ENCODE measurements around a stretch of chr7.

GRCh38 chr7:25496277-25497002, 268.2 kb upstream of the NPVF start:
- PRO-cap: no peak
- RAMPAGE, long total RNA, 4 experiments: no peak in any of the 4 experiments

DNA sequence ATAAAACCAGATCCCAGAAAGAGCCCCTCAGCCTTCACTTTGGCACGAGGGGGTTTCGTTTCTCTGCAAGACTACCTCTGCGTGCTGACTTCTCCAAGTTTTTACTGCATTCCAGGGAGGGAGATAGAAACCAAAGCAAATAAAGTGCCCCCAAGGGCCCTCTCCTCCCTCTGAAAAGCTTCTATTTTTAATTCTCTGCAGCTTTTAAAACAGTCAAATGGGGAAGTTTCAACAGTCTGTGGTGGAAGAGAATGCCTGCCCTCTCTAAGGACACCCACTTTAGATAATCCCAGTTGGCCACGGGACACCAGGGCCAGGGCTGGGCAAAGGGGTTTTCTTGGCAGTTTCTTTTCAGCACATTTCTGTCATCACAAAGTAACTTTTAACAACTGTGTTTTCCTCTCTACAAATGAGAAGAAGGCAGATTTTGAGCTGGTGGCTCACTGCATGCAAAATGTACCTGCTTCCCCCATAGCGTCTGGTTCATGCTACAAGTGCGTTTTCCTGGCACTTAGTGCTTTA, 386.8 kb upstream of the NPVF start:
- PRO-cap: unidirectional peak, plus-strand start at position 234 of the sequence
- RAMPAGE, long total RNA, 4 experiments: no peak in any of the 4 experiments

DNA sequence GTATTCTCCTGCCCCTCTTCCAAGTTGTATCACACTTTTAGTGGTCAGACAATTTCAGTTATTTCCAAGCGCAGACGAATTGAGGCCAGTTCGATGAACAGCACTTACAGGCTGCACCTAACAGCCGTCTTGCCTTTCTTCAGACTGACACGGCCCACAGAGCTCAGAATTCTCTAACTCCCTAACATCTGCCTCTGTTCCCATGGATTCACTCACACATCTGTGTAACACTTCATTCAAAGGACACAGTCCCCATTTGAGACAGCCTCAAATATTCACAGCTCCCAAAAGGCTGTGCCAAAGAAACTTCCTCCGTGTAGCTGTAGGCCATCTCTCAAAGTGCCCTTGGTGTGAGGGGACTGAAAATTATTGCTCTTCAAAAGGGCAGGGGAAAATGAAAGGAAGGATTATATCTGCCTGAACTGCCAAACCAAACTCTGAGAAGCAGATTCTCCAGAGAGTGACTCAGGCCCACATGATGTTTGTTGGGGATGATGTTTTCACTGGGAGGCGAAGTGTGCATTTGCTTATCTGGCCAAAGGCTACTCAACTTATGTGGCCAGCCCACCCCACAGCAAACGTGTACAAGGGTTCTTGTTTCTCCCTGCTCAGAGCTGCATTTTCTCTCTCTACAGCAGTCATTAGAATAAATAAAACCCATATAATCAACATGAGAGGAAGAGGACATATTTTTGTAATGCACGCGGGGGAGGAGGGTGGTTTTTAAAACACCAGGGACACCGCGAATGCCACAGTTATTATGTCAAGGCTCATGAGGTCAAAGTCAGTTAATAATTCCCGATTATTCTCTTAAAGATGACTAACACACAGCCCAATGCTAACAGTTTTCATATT, 302.4 kb upstream of the NFE2L3 start:
- PRO-cap: no peak
- RAMPAGE, long total RNA, 4 experiments: no peak in any of the 4 experiments

DNA sequence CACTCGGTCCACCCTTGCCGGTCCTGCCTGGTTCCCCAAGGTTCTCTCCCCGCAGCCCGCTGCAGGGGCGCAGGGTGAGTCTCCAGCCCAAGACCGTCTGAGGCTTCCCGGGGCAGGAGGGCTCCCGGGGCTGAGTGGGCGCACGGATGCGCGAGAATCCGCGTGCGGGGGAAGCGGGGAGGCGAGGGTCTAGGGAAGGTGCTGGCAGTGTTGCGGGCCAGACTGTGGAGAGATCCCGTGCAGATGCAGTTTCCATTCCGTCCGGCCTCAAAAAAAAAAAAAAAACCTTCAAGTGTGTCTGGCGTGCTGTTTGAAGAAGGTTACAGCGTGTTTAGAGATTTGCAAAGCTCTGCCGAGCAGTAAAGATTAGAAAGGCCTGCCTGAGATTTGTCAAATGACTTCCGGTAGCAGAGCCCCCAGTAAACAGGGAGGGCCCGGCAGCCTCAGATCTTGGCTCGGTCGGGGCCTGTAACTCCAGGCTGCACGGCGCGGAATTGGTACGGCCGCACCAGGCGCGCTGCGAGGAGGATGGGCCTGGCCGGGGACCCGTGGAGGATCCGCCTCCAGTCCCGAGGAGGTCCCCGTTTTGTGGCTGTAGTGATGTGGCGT, 293.3 kb upstream of the NFE2L3 start:
- PRO-cap: bidirectional peak, plus-strand start at position 446 of the sequence, minus-strand start at position 269 of the sequence
- RAMPAGE, long total RNA, 4 experiments: no peak in any of the 4 experiments

- PRO-cap: no peak
- RAMPAGE, long total RNA, 4 experiments: no peak in any of the 4 experiments
Measured at GRCh38 chr7:25897039-25897503, 254.9 kb upstream of the NFE2L3 start.

DNA sequence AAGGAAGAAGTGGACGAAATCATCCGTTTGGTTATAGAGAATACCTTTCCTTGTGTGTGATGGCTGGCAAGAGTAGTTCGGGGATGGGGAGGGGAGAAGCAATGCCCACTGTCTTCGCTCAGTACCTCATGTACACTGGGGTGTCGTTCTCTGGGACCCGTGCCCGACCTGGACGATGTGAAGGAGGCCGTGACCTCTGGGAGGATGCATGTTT, 1.2 kb downstream of the NFE2L3 start:
- PRO-cap: no peak
- RAMPAGE, long total RNA, 4 experiments: no peak in any of the 4 experiments

DNA sequence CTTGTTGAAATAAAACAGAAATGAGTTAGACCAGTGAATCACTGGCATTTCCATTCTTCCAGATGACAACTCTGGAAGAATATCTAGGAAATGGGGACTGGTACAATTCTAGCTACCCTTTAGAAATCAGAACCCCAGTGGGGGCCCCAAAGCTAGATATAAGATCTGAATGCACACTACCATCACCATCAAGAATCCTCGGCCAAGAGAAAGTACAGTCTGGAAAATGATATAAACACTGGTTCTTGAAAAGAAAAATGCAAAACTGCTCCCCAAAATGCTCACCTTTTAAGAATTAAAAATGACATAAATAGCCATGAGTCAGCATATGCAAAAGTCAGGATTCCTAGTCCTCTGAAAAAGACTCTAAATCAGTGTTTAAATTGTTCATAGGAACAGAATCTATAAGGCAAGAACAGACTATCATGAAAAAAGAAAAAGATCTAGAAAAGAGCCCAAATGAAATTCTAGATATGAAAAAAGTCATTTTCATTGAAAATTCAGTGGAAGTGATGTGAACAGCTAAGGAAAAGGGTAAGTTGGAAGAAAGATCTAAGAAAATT, 19.1 kb downstream of the HNRNPA2B1 start:
- PRO-cap: no peak
- RAMPAGE, long total RNA, 4 experiments: no peak in any of the 4 experiments

GRCh38 chr7:26184057-26185129, 16.2 kb downstream of the HNRNPA2B1 start:
- PRO-cap: no peak
- RAMPAGE, long total RNA, 4 experiments: no peak in any of the 4 experiments

DNA sequence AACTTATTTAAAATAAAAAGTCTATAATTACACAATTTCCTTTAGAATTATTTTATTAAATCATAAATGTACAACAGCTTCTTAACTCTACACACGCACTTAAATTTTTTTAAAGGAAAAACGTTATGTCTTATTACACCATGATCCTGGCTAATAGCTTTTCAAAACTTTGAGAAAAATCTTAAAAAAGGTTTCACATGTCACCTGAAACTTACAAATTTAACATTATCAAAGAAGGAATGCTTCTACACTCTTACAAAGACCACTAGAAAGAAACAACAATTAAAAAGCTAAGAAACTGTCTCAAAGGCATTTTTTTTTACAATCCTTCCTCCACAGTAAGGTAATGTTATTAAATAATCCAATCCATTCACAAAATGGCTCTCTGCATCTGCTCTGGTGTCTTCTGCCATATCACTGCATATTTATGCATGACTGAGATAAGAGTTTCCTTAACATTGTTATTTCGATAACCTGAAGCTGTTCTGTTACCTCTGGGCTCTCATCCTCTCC, 8.7 kb downstream of the HNRNPA2B1 start:
- PRO-cap: no peak
- RAMPAGE, long total RNA, 4 experiments: no peak in any of the 4 experiments

DNA sequence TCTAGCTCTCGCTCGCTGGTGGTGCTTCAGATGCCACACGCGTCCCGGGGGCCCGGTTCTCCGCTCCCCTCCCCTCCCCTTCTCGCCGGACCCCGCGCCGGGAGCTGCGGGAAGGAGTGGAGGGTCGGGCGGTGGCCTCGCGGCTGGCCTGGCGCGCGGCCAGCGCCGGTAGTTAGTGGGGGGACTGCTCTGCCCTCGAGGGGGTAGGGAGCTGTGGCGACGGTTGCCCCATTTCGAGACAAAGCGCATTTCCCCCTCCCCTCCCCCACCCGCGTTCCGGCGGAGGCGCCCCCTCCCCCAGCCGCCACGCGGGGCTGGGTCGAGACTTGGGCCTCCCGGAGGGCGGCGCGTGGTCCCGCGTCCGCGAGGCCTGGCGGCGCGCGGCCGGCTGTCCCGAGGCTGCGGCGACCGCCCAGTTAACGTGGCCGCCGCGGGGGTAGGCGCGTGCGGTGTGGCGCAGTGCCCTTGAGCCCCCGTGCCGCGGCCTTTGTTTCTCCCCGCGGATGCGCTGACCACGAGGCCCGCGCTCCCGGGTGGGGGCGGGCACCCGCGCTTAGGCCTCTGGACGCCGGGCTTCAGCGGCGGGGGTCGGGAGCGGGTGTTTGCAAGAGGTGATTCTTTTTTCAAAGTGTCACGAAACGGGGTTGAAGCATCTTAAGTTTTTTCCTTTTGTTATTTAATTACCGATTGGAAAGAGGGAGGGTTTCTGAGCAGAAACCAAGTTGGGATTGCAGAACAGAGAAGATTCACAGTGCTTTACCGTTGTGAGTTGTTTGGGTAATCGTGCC, 495 bp downstream of the CBX3 start:
- PRO-cap: bidirectional peak, plus-strand start at position 419 of the sequence, minus-strand start at position 451 of the sequence
- RAMPAGE, long total RNA, 4 experiments: no peak in any of the 4 experiments

DNA sequence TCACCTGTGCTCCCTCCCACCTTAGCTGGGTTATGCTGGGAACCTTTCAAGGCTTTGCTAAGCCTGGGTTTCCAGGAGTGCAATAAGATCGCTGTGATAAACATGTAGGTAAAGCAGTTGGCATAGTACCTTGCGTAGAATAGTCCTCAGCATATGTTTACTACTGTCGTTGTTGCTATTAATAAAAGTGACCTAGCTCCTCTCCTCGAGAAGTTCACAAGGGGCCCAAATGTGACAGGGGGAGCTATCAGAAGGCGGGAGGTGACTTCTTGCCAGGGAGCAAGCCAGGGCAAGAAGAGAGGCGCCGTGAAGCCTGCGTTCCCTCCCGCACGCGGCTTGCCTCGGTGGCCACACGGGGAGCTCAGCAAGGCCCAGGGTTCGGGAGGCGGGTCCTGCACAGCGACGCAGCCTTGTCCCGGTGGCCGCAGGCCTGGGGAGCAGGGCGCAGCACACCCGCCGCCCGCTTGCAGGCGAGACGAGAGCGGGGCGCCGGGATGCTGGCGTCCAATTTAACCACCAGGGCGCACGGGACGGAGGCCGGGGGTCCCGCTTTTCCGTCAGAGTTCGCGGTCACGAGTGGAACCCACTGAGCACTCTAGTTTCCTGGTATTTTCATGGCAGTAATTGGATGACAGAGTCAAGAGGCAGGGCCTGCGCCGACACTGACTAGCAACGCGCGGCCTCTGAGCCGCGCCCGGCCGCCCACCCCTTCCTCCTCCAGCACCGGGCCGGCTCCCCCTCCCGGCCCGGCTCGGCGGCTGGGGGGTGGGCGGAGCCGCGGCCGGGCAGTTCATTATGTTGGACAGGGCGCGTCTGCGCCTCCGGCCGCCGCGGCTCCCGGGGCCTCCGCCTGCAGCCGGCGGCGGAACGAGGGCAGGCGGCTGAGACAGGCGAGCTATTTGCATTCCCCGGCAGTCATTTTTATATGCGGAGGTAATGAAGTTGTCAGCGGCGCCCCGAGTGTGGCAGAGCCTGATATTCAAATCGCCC, 106.4 kb downstream of the SNX10 start:
- PRO-cap: bidirectional peak, plus-strand start at position 796 of the sequence, minus-strand start at position 715 of the sequence
- RAMPAGE, long total RNA, 4 experiments: no peak in any of the 4 experiments

DNA sequence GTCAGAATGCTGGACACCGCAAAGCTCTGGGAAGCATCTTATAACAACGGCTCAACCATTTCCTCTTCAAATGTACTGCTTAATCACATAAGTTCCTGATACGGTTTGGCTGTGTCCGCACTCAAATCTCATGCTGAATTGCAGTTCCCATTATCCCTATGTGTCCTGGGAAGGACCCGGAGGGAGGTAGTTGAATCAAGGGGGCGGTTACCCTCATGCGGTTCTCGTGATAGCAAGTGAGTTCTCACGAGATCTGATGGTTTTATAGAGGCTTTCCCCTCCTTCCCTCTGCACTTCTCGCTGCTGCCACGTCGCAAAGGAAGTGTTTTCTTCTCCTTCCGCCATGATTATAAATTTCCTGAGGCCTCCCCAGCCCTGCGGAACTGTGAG, 226.3 kb downstream of the SKAP2 start:
- PRO-cap: no peak
- RAMPAGE, long total RNA, 4 experiments: no peak in any of the 4 experiments

GRCh38 chr7:27112016-27112715, 9.7 kb upstream of the HOXA2 start:
- PRO-cap: no peak
- RAMPAGE, long total RNA, 4 experiments: start-site peak on the minus strand in 1 of 4 experiments, at chr7:27112093-27112516 at its widest, 9 reads per replicate

GRCh38 chr7:27125371-27125678, 5.2 kb downstream of the HOXA4 start:
- PRO-cap: no peak
- RAMPAGE, long total RNA, 4 experiments: no peak in any of the 4 experiments

DNA sequence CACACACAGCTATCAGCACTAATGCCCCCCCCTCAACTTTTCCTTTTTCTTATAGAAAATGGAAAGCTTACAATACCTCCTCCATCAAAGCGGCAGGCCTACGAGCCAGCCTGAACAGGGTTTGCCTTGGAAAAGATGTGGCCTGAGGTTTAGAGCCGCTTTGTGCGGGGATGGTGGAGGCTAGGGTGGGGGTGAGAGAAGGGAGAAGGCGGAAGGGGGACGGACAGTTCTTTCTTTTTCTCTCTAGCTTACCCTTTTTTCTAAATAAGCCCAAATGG, 2.1 kb downstream of the HOXA9 start:
- PRO-cap: no peak
- RAMPAGE, long total RNA, 4 experiments: no peak in any of the 4 experiments

- PRO-cap: bidirectional peak, plus-strand start at chr7:27174788, minus-strand start at chr7:27174743
- RAMPAGE, long total RNA, 4 experiments: no peak in any of the 4 experiments
Measured at GRCh38 chr7:27174548-27175079, 494 bp upstream of the HOXA10 start.

DNA sequence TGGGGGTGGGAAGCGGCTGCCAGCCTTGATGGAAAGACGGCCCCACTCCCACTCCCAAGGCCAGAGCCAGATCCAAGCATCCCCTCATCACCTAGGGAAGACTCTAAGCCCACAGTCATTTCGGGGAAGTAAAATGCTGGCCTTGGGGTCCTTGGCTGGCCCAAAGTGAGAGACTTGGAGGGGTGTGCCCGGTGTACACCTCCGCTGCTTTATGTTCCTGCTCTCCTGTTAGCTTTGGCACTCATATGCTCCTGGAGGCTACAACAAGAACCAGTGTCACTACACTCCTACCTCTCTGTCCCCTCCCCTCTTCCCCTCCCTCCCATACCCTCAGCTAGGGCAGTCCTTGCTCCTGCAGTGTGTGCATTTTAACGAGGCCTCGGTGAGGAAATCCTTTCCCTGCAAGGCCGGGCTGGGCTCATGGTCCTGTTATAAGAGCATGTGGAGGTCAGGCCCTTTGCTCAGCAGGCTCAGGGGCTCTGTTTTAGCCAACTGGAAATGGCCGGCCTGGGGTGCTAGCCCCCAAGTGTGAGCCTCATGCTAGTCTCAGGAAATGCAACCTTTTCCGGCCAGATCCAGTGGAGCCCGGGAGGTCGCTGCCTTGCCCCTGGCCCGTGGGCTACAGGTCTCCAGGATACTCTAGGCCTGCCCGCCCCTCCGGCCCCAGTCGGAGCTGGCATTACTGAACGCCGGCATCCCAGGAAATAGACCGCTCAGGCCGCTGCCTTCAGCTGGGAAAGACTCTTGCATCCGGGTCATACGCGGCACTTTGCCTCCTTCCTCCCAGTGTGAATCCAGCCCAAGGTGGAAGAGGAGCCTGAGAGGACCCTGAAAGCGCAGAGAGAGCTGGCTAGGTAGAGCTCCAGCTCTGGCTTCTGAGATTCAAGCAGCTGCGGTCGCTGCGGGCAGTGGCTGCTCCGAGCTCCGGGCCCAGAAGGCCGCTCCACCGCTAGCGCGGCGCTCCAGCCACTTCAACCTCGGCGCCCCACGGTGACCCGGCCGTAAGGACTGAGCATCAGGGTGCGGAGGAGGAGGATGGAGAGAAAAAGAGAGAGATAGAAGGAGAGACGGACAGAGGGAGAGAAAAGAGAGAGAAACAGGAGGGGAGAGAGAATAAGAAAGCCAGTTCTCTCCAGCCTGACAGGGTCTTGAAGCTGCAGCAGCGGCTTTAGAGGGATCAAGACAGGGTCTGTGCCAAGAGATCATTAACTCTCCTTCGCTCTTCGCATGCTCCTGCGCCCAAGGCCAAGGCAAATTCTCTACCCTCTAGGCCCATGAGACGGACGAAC, 1.4 kb upstream of the HOXA10 start:
- PRO-cap: bidirectional peak, plus-strand start at position 371 of the sequence, minus-strand start at position 227 of the sequence; bidirectional peak, plus-strand start at position 878 of the sequence, minus-strand start at position 711 of the sequence; bidirectional peak, plus-strand start outside the sequence, minus-strand start at position 1,144 of the sequence
- RAMPAGE, long total RNA, 4 experiments: start-site peak on the plus strand in 3 of 4 experiments, centred at positions 378 to 783 of the sequence, 7 to 22 reads per replicate; start-site peak on the minus strand in 1 of 4 experiments, centred at position 183 of the sequence, 11 reads per replicate

DNA sequence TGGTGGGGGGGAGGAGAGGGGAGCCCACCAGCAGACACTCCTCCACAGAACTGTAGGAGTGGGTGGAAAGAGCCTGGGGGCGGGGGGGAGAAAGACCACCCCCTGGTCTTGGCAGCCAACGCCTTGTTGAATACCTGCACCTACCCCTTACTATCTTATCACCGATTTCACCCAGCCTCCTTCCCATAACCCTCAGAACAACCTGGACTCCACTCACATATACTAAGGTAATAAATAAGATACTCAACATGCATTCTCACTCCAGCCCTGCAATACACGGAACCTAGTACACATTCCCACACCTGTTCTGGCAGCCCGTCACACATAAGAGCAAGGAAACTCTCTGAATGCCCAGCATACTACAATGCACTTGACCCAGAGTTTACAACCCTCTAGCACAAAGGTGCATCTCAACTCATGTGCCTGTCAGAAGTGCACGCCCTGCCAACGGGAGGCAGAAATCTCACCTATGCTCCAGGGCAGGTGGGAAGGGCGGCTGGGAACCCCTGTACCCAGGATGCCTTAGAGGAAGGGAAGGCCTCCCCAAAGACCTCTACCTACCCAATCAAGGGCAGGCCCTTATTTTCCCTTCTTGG, 1.8 kb downstream of the EVX1 start:
- PRO-cap: bidirectional peak, plus-strand start at position 477 of the sequence, minus-strand start at position 332 of the sequence
- RAMPAGE, long total RNA, 4 experiments: no peak in any of the 4 experiments

DNA sequence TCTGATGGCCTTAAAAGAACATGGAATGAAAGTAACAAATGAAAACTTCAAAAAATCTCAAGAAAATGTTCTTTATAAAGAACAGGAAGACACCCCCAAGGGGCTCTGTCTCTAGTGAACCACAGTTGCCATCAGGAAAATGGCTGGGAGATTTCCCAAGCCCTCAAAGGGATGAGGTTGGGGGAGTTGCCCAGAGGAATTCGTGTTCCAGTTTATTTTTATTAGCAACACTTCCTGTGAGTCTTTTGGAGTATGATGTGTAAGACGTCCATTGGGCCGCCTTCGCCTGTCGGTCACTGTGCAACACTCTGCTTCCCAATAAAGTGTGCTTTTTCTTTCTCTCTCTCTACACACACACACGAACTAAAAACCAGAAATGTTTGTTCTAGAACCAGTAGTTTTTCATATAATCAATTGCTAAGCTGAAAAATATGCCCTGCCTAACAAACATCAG, 199.8 kb downstream of the HIBADH start:
- PRO-cap: no peak
- RAMPAGE, long total RNA, 4 experiments: no peak in any of the 4 experiments

- PRO-cap: no peak
- RAMPAGE, long total RNA, 4 experiments: no peak in any of the 4 experiments
Measured at GRCh38 chr7:27656926-27657339, 5.8 kb downstream of the HIBADH start.

Measured in transverse colon (tissue), 4 donors.